Mammary epithelial cell (primary cell): ENCODE results near the genes MYH8 and MYH2.

DNA sequence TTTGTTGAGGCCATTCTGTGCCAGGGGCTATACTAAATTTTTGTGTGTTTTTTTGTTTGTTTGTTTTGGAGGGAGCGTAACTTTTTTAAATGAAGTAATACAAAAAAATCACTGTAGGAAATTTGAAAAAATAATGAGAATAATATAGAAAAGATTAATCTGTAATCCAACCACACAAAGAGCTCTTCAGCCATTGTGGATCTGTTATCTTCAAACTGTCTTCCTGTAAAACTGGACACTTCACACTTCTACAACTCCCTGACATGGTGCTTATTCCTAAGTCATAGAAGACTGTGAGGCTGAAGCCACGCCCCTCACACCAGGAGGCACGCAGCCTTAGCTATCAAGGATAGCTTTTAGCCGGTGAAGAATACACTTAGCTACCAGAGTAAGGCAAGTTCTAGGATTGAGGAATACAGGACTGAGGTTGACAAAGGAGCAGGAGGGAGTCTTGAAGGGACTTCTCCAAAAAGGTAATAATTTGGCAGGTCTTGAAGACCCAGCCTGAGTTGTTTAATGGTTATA lies 79.7 kb upstream of the GAS7 start:
- CAGE, long polyA plus RNA, result no peak
- RRBS, result no CpG with 5 or more reads among the region's 4 CpGs

DNA sequence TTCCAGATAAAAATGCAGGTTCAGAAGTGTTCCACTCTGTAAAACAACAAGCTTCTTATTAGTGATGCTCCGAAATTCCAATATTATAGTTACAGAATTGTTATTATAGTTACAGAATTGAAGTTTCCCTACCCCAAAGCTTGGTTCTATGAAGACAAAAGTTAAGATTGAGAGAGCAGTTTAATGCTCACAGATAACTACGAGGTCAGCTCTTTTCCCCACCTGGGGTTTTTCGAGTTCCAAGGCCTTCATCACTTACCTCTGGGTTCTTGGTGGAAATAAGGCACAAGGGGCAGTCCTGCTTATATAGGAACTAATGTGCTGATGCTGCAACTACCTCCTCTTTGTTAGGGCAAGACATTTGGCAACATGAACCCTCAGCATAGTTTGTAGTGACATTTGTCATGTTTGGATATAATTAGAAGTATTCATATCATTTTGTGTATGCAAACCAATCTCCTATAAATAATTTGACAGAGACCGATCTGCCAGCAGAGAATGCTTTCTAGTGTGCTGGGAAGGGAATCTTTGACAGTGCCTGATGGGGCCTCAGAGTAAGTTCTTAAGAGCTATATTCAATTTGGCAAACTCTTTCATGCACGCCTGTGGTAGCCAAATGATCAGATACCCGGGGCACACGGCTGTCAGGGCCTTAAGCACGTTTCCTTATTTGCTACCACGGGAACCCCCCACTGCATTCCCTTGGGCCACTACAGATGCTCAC lies at the start of gene MYH8:
TSS of gene MYH8 (minus strand) at position 280 of the 724 bp plus-strand sequence.
- CAGE, long polyA plus RNA, result no peak
- RRBS, result no CpG with 5 or more reads among the region's 9 CpGs

- CAGE, long polyA plus RNA, result no peak
- RRBS, result no CpG with 5 or more reads among the region's 11 CpGs
Observed at GRCh38 chr17:10549514-10550055, at the start of gene MYH2. TSS of gene MYH2 (minus strand) at chr17:10549658.

DNA sequence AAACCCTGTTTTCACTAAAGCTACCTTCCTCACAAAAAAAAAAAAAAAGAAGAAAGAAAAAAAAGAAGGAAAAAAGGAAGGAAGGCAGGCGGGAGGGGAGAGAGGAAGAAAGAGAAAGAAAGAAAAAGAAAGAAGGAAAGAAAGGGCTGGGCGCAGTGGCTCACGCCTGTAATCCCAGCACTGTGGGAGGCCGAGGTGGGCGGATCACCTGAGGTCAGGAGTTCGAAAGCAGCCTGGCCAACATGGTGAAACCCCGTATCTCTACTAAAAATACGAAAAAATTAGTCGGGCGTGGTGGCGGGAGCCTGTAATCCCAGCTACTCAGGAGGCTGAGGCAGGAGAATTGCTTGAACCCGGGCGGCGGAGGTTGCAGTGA lies 354 bp upstream of the TMEM220 start:
- CAGE, long polyA plus RNA, result no peak
- RRBS, result no CpG with 5 or more reads among the region's 14 CpGs

- CAGE, long polyA plus RNA, result no peak
- RRBS, result no CpG with 5 or more reads among the region's 2 CpGs
Observed at GRCh38 chr17:10814006-10814530, 10.2 kb upstream of the TMEM238L start.

- CAGE, long polyA plus RNA, result no peak
- RRBS, result no CpG with 5 or more reads among the region's 15 CpGs
Observed at GRCh38 chr17:11973969-11974723, 23.1 kb downstream of the ZNF18 start.

GRCh38 chr17:12045933-12046764 lies 25.5 kb downstream of the MAP2K4 start:
- CAGE, long polyA plus RNA, result no peak
- RRBS, result no CpG with 5 or more reads among the region's 3 CpGs

- CAGE, long polyA plus RNA, result no peak
- RRBS, result no CpG with 5 or more reads among the region's 3 CpGs
Observed at GRCh38 chr17:12077734-12078278, 57.1 kb downstream of the MAP2K4 start.

DNA sequence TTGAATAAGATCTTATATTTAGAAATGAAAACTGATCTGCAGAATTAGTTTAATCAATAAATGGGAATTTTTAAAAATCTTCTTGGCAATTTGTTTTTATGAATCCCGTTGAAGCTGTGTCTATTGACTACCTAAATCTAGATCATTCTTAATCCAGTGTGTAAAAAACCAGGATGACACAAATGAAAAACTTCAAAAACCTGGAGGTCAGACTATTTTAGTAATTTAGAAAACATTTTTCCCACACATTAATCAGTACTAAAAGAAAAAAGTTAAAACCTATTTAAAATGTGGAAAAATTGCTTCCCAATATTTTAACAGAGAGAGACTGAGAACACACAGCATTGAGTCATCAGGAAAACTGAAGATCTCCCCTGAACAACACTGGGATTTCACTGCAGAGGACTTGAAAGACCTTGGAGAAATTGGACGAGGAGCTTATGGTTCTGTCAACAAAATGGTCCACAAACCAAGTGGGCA lies 60.4 kb downstream of the MAP2K4 start:
- CAGE, long polyA plus RNA, result no peak
- RRBS, result no CpG with 5 or more reads among the region's 2 CpGs

DNA sequence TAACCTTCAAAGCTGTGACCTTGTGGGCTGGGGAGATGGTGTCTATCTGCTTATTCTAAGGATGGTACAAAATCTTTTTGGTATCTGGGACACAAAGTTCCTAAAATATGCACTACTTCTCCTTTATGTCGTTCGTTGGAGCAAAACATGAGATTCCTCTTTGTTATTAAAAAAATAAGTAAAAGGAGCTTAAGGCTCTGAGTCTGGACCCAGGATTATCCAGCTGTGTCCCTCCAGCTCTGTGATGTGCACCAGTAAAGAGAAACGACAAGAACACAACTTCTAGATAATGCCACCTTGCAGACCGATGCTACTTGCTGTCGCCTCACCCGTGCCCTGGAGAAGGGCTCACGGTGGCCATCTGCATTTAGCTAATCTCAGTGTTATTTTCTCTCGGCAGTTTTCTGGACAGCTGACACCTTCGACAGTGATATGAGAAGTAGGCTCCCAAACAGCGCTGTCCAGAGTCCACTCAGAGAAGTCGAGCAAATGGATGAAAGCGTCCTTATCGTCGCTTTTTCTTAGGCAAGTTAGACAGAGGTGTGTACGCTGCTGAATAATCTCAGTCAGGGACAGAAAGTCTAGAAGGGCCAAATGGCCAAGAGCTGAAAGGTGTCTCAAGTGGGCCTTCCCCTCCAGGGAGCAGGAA lies 42.6 kb upstream of the MYOCD start:
- CAGE, long polyA plus RNA, result no peak
- RRBS, result no CpG with 5 or more reads among the region's 15 CpGs

GRCh38 chr17:12666362-12667142 lies 862 bp downstream of the MYOCD start:
- CAGE, long polyA plus RNA, result no peak
- RRBS, result no CpG with 5 or more reads among the region's 13 CpGs

DNA sequence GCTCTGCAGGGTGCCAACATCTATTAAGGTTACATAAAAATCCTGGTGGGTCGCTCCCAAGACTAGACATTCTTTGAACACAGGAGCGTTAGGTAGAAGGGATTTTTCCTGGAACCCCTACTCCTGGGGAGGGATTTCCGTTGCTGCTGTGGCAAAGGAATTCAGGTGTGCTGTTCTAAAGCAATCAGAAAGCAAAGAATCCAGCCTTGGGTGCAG lies 1.3 kb downstream of the ARHGAP44 start:
- CAGE, long polyA plus RNA, result no peak
- RRBS, result no CpG with 5 or more reads among the region's 3 CpGs

DNA sequence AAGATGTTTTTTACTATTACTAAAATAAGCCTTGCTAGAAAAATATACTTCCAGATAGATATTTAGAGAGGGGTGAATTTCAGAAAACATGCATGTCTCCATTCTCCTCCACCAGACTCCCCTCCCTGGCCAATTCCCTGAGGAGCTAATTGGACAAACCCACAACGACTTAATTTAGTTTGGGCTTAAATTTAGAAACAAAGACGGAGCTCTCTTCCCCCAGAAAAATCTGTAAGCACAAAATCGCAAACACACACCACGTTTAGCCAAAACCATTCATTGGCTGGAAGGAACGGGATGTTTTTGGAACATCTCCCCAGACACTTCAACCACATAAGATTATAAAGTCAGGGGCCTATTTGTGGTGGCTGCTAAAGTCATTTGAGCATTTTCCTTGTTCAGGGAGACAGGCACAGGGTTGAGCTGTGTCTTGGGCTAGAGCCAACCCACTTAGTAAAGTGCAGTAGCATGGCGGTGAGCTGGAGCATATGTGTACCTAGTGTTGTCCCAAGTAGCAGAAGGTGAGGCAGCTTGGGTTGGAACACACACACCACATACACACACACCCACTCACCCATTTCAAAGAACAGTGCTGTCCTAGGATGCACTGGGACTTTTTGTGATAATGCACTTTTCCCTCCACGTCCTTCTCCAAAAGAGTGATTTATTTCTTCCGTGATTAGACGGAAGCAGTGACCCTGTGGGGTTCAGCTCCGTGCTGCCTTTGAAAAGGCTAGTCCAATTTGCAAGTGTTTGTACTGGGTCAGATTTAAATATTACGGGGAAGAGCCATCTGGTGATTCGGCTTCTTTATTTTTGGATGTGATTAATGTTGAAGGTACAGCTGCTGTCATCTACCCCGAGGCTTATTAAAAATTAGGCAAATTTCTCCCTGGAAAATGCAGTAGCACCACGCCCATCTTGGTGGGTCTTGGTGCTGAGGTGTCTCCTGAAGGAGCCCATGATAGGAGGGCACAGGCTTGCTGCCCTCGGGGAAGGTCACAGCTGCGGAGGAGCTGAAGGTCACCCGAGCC lies 32.2 kb downstream of the ELAC2 start:
- CAGE, long polyA plus RNA, result no peak
- RRBS, result no CpG with 5 or more reads among the region's 17 CpGs

- CAGE, long polyA plus RNA, result no peak
- RRBS, result no CpG with 5 or more reads among the region's 7 CpGs
Observed at GRCh38 chr17:13062410-13062916, 44.6 kb upstream of the ELAC2 start.

GRCh38 chr17:13940966-13941399 lies 128.3 kb upstream of the COX10 start:
- CAGE, long polyA plus RNA, result no peak
- RRBS, result no CpG with 5 or more reads among the region's 2 CpGs

- CAGE, long polyA plus RNA, result no peak
- RRBS, result no CpG with 5 or more reads among the region's 3 CpGs
Observed at GRCh38 chr17:14119615-14119993, 50.3 kb downstream of the COX10 start.

- CAGE, long polyA plus RNA, result no peak
- RRBS, result no CpG with 5 or more reads among the region's 5 CpGs
Observed at GRCh38 chr17:14316490-14316840, 15.6 kb downstream of the HS3ST3B1 start.

GRCh38 chr17:14738539-14738701 lies 437.5 kb downstream of the HS3ST3B1 start:
- CAGE, long polyA plus RNA, result no peak
- RRBS, result no CpG with 5 or more reads among the region's 2 CpGs

DNA sequence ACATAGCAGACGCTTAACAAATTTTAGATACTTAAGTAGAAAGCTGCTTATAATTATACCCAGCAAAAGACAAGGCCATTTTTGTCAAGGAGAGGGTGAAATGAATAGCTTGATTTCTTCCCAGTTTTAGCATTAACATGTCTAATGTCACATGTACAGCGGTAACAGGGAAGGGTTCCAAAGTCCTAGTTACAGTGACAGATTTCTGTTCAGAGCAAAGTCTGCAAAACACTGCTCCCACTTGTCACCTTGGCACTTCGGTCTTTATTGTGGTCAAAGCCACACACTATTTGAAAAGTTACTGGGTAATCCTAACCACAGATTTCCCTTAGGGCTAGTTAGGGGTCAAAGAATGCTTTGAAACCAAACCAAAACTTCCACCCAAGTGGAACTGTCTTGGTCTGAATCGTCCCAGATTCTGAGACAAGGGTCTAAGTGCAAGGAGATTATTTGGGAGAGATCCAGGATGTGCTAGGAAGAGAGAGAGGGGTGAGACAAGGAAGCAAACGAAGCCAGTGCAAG lies 455.6 kb downstream of the HS3ST3B1 start:
- CAGE, long polyA plus RNA, result no peak
- RRBS, result no CpG with 5 or more reads among the region's 5 CpGs

GRCh38 chr17:15255598-15256298 lies 9.4 kb downstream of the PMP22 start:
- CAGE, long polyA plus RNA, result no peak
- RRBS, result no CpG with 5 or more reads among the region's 11 CpGs